Frontal cortex (tissue), 2 donors: ENCODE results near the genes CBX3 and SNX10.

DNA sequence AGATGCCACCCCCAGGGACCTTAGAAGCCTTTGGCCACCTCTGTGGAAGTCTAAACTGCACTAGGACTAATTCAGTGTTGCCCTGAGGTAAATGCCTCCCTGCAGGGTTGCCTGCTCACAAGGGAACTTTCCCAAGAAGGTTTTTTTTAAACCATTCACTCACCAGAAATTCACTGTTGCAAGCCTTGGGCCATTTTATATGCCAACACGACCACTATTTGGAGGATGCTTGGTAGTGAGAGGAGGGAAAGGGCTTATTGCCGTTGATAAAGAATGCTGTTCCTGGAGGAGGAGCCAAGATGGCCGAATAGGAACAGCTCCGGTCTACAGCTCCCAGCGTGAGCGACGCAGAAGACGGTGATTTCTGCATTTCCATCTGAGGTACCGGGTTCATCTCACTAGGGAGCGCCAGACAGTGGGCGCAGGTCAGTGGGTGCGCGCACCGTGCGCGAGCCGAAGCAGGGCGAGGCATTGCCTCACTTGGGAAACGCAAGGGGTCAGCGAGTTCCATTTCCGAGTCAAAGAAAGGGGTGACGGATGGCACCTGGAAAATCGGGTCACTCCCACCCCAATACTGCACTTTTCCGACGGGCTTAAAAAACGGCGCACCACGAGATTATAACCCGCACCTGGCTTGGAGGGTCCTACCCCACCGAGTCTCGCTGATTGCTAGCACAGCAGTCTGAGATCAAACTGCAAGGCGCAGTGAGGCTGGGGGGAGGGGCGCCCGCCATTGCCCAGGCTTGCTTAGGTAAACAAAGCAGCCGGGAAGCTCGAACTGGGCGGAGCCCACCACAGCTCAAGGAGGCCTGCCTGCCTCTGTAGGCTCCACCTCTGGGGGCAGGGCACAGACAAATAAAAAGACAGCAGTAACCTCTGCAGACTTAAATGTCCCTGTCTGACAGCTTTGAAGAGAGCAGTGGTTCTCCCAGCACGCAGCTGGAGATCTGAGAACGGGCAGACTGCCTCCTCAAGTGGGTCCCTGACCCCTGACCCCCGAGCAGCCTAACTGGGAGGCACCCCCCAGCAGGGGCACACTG is 408.1 kb upstream of the NFE2L3 start:
- RAMPAGE, long total RNA: no peak

DNA sequence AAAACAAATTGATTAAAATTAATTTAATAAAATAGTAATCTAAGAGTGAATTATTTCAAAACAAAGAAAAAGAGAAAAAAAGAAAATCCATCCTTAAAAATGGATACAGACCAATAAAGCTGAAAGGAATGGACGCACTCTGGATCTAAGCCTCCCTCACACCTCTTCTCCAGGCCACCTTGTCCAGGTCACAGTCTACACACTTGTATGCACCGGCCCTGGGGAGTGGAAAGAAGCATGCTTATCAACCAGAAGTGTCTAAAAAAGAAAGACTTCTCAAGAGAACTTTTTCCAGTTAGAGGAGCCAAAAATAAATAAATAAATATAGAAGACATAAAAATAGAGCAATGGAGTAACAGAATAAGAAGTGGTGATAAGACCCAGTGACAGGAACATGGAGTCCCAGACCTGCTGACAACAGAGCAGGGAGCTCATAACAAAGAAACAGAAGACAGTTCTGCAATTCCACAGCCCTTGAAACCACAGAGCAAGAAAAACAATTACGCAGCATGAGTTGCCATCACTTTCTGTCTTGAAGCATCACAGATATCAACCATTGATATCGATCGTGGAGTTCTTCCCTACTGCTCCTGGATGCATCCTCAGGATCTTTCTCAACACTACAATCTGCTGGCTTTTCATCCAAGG is 311.7 kb upstream of the NFE2L3 start:
- RAMPAGE, long total RNA: no peak

DNA sequence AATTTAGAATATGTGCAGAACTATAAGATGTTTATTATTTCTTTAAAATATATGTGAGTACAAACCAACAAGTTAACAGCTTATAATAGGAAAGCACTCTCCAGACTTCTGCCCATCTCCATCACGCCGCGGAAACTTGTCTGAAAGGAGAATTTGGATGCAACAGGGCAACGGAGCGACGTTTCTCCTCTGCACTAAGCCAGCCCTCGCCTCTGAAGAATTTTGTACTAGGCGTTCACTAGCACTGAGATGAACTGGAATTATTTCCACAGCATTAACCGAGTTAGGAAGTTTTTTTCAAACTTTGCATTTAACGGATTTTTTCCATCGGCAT is 296.0 kb upstream of the NFE2L3 start:
- RAMPAGE, long total RNA: no peak

GRCh38 chr7:26100963-26101301 is 51.1 kb upstream of the NFE2L3 start:
- RAMPAGE, long total RNA: no peak

GRCh38 chr7:26184057-26185129 is 16.2 kb downstream of the HNRNPA2B1 start:
- RAMPAGE, long total RNA: no peak

- RAMPAGE, long total RNA: start-site peak on the plus strand at chr7:26201442-26201555, 785 and 48 reads in 2 replicates; start-site peak on the plus strand at chr7:26201707-26201790, 8,105 and 631 reads in 2 replicates
These were observed at the start of gene CBX3 for GRCh38 chr7:26200857-26201845. Gene CBX3, plus strand, starts transcription at chr7:26201745.

DNA sequence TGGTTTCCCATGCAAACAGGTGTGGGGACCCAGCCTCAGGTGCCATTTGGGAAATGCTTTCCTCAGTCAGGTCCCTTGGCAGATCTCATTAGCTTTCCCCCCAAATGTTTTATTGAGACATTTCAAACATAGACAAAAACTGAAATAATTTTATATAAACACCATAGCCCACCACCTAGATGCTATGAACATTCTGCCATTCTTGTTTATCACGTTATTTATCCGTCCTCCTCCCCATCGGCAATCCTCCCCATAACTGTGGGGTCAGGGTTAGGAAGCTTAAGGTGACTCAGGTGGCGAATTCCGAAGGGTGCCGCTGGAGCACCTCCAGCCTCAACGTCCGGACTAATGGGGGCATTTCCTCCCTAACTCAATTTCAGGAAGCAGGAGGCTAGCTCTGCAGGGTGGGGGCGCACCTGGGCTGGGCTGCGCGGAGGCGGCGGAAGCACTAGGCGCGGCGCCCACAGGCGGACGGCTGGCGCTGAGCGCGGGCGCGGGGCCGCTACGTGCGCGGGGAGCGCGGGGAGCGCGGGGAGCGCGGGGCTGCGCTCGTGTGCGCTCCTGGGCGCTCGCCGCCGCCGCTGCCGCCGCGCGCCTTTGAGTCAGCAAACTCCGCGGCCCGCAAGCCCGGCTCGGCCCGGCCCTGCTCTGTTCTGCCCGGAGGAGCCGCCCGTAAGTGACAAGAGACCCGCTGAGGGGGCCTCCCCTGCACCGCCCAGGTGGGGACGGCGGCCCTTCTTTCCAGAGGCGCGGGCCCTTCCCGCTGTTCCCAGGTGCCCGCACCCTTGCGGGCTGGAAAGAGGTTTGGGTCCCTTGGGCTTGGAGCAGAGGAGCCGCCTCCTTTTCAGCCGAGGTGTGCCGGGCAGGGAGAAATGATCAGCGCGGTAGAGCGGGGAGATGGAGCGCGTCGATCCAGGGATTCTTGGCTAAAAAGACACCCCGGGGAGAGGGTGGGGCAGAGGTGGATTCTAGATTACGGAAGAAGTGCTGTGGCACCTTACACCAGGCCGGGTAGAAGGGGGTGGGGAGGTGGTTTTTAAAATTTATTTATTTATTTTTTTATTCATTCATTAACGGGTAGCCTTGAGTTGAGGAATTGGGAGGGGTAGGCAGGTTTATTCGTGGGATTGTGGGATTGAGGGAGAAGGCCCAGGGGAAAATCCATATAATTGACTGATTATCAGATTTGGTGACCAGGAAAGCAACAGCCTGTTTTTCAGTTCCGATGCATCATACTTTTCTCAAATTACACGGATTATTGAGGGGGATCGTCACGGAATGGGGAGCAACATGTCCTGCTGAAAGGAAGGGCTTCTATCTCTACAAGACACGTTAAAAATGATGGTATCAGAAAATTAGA is at the start of gene SNX10:
SNX10 (plus strand) TSS at position 448 of the 1,360 bp plus-strand sequence.
- RAMPAGE, long total RNA: no peak

- RAMPAGE, long total RNA: no peak
These were observed 13.7 kb downstream of the SNX10 start for GRCh38 chr7:26305144-26306006.

DNA sequence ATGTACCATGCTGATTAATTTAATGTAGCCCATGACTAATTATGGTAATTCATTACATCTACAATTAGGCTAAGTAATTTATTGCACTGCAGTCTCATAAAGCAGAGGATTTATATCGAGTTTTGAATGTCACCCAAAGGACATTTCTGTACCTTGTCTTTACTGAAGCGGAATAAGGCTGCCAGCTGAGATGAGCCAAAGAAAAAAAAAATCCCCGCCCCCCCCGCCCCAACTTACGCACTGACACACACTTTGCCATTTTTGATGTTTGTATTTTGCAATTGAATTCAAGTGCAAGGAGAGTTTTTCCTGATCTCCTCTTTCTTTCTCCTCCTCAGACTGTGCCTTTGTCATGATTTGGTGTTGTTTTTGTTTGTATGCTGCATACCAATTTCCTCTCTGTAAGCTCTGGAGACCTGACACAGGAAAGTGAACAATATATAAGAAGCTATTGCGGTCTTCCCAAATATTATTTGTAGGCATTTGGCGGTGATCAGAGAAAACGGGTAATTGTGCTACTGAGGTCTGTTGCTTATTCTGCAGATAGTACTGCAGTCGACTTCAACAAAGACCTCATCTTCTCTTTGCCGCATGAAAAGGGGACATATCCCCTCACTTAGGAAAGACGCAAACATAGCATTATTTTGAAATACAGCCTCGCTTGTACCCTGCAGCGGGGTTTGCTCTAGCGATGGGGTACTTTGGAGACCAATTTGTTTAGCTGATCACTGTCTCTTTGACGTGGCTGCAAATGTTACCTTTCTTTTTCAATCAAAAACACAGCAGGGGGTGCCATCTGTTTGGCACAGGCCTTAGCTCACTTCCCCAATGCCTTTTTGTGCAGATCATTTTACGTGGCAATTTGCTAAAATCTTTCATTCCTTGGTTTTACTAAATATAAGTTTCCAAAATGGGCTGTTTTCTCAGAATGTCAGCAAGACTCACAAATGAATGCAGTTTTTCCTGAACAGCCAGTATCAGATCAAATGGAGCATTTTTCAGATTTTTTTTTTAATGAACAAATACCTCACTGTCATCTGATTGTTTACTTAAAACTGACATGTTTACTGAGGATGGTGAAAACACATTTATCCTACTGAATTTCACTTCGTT is 206.5 kb downstream of the SKAP2 start:
- RAMPAGE, long total RNA: no peak

DNA sequence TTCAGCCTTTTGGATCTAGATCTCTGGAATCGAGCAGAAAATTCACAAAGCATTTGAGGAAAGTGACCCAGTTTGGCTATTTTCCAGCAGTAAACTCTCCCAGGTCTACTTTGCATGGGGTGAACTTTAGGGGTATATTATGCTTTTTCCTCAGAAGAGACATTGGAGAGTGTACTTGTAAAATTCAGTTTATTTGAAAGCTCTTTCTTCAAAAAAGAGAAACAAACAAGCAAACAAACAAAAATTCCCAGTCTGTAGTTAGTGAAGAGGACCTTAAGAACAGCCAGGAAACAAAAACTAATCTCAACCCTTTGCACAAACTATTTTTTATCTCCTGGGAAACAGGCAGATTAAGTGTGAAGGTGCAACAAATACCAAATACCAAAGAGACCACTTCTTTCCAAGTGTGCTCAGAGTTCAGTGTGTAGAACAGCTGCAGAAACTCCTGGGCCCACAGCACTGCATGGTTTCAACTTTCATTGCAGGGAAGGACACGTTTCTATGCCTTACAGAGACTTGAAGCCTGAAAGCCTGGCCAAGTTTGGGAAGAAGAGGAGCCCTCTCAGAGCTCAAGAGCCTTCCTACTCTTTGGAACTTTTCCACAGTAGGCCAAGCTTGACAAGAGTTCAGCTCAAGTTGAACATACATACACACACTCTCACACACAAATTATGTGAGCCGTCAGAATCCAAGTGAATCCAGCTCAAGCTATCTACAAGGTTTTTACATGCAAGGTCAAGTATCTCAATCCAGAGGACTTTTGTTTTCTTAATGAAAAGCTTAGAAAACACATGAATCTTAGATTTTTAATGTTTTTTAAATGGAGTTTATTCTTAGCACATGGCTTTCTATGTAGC is 2.6 kb downstream of the HOXA4 start:
- RAMPAGE, long total RNA: no peak

DNA sequence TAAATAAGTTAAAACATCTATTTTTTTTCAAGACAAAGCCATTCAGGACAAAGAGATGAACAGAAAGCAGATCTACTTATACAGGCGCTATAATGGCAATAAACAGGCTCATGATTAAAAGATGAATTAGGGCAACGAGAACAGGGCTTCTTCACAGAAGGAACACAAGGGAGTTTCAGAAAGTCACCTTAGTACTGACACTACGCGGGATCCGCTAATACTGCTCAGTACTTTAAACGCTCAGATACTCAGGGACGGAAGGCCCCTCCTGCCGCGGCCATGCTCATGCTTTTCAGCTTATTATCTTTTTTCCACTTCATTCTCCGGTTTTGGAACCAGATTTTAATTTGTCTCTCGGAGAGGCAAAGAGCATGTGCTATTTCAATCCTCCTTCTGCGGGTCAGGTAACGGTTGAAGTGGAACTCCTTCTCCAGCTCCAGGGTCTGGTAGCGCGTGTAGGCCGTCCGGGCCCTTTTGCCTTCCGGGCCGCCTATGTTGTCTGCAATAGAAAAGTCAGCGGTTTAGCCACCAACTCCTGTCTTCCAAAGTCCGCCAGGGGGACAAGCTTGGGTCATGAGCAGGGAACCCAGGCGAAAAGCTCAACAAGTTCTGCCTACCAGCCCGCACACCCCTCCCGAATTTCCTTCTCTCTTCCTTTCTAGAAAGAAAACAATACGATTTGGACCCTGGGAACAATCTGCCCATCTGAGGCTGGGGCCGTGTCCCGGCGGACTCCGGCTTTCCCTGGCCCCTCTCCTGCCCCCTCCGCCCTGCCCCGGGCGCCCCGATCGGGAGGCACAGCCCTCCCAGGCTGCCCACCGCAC is 1.7 kb downstream of the HOXA5 start:
- RAMPAGE, long total RNA: no peak

GRCh38 chr7:27146487-27147085 is 988 bp downstream of the HOXA6 start:
- RAMPAGE, long total RNA: no peak

DNA sequence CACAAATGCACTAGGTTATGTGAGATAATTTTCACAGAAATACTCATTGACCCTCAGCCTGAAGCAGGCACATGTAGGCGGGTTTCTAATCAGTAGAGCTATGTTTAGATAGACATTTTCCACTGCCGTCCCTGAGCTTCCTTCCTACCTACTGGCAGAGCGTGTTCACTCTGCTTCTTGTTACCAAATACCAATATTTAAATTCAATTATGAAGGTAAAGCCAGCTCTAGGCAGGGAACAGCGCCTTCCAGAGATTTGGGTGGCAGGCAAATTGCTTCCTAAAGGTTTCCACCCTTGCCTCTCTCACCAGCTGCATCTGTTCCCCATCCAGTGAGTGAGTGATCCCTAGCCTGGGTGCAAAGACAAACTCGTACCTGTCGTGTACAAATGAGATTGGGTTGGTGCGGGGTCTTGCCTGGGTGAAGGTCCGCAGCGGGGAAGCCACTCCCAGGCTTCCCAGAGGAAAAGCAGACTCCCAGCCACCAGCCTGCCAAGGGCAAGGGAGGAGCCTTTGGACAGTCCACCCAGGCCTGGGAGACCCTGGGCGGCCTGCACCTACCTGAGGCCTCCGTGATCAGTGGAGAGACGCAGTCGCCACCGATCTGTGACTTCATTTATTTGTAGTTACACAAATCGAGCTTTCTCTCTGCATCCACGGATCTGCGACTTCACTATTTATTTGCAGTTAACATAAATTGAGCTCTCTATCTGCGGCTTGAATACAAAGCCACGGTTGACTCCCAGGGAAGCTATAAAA is 2.7 kb upstream of the HOXA7 start:
- RAMPAGE, long total RNA: no peak

DNA sequence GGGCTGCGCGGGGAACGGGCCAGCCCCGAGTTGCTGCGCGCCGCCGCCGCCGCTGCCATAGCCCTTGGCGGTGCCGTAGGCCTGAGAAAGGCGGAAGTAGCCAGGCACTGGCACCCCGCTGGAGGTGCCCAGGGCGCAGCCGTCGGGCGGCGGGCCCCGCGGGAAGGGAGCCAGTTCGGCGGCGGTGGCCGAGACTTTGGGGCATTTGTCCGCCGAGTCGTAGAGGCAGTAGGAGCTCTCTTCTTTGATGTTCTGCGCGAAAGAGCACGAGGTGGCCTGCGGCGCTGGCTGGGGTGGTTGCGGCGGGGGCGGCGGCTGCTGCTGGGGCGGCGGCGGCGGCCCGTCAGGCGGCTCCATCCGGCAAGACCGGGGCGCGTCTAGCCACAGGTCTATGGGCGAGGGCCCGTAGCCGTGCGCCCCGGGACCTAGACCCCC is 531 bp downstream of the HOXA10 start:
- RAMPAGE, long total RNA: no peak

DNA sequence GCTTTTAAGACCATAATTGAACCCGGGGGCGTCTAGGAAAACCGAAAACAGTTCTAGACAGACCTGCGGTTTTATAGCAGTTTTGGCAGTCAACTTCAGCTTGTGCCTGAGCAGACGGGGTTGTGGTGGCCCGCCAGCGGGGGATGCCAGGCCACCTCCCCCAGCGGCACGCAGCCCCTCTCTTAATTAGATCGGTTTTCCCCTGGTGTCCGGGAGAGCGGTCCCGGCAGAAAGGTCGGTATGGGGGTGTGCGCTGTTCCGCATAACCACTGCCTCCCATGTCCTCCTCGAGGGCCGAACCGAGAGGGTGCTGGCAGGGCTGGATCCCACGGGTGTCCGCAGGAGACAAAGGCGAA is 2.7 kb upstream of the HOXA11 start:
- RAMPAGE, long total RNA: no peak

DNA sequence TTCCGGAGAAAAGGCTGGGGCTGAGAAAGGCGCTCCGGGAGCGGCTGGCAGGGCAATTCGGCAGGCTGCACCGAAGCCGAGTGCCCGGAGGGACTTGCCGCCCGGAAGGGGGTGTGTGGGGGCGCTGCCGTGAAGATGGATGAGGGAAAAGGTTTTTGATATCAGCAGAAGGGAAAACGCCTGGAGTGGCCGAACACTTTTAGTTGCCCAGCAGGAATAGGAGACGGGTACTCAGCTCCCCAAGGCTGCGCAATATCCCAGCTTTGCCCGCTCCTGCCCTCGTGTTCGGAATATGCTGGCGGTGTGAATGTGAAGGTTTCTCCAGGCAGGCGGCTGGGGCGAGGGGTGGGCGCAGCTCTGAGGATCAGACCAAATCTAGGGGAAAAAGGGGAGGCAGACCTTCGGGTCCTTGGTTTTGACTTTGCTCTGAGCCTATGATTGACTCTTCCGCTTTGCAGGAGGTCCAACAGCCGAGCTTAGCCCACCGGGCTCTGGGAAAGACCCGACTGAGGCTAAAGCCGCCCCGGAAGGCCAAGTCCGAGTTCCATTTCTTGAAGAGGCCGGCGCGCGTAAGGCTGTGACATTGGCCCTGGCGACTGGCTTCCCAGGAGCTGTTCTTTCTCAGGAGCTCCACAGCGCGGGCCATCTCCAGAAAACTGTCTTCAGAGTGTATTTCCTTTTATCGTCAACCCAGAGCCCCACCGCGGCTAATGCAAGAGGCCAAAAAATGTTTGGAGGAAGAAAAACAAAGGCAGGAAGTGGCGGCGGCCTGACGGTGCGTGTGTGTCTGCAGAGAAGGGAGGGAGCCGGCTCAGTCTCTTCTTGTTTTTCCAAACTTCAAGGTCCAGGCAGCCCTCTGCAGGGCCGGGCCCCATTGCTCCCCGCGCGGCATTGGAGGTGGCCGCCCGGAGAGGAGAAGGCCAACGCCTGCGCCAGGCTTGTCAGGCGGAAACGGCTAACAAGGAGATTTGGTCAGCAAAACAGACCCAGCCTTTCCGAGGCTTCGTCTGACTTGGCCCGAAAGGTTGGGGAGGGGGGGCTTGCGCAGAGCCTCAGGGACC is 3.4 kb upstream of the HOXA11 start:
- RAMPAGE, long total RNA: no peak

DNA sequence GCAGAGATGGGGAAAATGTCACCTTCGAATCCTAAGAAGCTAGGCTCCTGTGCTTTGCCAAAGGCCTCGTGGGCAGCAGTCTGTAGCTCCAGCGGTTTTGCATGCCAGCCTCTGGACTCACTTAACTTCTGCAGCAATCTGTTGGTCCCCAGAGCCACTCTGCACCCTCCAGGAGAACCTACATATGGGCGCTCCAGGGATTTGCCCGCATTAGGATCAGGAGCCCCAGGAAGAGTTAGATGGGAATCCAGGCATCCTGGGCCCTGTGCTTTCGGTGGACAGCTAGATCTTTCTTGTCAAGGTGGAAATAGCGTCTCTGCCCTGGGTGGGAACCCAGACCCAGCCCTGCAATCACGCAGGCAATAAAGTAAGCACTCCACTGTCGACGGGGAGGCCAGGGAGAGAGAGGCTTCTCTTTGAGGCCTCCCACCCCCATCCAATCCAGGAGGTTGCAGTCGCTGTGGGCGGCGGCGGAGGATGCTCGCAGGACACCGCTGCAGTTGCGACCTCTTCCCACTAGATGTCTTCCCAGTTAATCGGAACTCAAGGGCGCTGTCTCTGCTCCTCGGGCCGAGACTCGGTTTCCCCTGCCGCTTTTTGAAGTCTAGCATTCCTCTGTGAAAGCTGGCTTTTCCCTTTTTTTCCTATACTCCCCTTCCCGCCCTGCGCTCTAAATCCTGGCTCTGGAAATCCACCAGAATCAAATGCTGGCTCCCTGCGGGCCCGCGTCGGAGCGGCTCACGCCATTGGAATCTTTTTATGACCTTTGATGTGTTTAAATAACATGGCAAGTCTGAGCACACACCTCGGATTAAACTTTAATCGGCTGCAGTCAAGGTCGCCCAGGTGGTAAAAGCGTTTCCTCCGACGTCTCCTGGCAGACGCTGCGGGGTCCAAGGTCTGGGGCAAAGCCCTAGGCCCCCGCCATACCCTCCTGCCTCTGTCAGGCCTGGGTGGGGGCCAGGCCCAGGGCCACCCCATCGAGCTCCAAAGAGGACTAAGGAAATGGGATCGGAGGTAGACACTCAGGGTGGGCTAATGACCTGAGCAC is 10.4 kb upstream of the HOXA13 start:
- RAMPAGE, long total RNA: no peak

DNA sequence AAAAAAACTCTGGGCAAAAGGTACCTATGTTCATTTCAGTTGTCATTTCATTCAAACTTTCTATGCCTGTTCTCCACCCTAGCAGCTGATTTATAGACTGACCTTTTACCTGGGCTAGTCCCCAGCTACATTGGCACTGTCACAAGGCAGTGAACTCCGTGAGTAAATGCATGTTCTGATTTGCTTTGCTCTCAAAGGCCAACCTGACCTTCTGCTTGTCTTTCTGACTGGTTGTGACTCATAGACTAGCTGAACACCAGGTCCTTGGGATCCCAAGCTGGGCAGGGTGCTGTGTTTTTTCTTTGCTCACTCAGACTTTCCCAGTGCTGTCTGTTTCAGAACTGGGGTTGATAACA is 34.9 kb downstream of the EVX1 start:
- RAMPAGE, long total RNA: no peak

DNA sequence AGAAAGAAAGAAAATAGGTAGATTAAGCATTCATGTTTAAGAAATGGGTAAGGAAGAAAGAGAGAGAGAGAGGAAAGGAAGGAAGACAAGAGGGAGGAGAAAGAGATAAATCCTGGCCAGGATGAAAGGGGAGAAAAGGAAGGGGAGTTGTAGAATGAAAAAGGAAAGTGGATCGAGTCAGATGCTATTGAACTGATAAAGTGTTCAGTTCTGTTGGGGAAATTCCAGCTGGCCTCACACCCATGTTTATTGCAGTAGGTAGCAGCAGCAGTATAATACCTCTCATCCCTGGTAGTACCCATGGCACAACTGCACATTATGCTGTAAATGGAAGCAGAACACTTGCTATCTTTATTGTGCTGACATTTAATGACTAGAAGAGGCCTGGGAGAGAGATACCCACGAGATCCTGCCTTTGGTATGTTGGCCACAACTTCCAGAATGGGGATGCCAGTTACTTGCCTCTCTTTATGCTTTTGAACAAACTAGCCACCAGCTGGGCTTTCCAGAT is 178.1 kb downstream of the EVX1 start:
- RAMPAGE, long total RNA: no peak

DNA sequence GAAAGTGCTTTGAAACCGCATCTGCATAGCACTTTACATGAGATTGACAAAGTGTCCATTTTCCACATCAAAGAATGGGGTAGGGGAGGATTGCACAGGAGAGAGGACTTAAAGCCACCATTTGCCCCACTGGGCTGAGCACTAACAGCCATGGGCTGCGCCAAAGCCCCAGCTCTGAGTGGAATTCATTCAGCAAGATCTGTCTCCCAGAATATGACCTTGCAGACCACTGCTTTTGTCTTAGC is 149.9 kb downstream of the HIBADH start:
- RAMPAGE, long total RNA: no peak